ENCODE results near the gene HTR3A.

DNA sequence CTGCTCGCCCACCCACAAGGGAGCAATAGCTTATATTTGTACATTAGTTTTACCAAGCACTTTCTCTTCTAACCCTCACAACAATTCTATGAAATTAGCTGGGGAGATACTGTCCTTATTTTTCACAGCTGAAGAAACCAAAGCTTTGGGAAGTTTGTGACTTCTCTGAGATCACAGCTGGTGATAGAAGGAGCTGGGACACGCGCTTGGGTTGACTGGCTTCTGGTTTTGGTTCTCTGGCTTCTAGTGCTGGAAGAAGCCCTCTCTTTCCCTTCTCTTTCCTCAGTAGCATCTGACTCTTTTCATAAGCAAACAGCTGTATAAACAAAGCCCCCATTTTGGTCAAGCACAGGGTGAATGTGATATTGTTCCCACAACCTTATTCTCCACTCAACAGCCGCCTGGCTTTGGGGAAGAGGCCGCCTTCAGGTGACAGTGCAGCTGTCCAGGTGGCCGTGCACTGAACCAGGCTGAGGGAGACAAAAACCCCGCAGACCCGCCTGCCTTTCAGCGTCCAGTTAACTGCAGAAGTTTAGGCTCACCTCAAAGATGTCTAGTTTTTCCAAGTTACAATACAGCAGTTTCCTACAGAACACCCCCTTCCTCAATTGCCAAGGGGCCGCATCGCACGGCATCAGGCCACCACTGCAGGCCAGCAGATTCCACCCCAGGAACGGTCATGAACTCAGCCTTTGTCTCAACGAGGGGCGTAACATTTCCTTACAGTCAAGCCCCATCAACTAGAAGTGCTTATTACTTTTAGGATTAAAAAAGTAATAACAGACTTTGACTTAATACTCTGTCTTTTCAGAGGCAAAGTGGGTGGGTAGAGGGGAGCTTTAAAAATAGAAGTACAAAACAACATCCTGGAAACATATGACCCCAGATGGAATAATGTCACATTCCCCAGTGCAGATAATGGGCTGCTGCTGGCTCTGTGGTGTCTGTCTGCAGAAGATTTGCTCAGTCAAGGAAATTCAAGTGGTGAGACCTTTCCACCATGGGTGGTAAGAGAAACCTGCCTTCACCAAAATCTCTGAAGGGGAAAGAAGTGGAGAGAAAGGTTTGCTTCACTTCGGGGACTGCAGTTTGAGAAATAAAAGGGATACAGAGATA is 36.5 kb downstream of the PPP2R1B start:
- PRO-cap = no peak

DNA sequence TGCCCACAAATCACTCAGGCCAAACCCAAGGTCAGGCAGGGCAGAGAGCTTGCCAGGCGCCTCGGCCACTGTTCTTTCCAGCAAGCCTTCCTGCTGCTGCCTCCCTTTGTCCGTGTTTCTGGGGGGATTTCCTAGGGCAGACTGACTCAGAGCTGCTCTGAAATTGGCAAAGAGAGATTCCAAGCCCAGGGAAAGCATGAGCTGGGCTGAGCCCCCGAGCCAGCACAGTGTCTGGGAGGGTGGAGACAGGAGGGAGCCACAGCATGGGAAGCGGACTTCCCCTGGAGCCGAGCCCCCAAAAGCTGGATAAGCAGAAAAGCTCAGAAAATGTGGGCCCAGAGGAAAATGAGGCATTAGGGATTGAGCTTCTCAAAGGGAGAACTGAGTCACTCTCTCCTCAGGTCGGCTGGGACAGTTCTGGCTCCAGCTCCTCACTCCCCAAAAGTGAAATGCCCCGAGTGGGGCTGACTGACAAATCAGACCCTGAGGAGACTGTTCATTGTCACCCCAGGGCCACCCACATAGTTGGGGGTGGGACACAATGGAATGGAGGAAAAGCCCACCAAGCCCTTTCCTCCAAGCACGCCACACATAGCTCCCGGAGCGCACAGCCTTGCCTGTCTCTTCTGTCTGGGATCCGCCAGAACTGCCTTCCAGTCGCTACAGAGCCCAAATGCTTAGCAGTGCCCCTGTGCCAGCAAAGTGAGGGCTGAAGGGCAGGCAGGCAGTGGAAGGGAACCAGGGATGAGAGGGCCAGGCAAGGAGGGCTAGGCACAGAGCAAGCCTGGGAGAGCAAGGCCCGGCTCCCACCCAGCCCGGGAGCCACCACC is 32.9 kb downstream of the PPP2R1B start:
- PRO-cap = bidirectional peak, plus-strand start at position 225 of the sequence, minus-strand start at position 143 of the sequence

DNA sequence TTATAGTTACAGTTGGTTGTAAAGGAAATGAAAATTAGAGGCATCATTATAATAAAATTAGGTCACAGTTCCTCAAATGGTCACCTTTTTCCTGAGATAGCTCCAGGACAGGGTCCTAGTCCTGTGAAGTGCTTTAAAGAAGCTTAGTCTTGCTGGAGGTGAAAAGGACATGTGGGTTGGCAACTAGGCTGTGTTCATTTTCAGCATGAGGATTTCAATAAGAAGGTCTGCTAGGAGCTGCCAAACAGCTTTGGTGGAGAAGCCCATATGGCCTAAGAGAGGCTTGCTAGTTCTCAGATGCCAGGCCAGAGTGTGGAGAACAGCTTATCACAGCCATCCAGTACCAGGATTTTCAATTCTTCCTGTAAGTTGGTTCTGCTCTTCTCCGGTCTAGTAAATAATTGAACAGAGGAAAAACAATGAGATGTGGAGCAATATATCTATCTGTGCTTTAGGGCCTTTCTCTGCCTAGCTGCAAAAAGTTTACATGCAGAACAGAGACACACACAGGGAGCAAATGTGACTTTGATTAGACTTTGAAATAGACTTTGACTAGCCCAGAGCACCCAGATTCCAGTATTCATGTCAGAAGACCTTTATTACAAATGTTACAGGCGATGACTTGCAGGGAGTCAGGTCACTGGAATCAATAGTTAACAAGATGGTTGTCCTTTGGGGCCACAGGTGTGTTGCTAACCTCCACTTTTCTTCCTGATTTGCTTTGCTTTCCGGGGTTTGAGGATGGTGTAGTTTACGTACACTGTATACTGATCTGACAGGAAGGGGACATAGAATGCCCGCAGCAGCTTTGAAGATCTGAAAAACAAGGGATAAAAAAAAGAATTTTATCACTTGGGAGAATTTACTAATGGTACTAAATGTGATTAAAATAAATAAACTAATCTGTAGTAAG is 19.8 kb upstream of the PPP2R1B start:
- PRO-cap = no peak

DNA sequence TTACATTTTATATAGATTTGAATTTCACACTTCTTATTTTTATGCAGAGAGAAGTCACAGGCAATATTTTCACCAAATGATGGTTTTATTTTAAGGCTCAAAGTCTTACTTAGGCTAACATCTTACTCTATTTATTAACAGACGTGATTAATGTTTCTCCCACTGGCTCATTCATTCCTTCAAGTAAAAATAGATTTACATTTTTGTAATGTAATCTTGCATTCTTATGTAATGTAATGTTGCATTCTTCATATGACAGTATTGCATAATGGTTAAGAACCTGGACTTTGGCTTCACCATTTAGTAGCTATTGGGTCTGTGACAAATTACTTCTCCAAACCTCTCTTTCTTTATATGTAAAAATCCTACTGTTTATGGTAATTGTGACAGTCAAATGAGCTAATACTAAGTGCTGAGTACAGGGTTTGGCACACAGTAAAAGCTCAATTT is 3.3 kb upstream of the DIXDC1 start:
- PRO-cap = no peak

- PRO-cap = no peak
Measured at GRCh38 chr11:112128758-112129279, 35.1 kb downstream of the IL18 start.

GRCh38 chr11:112195013-112195523 is 19.8 kb downstream of the BCO2 start:
- PRO-cap = no peak

DNA sequence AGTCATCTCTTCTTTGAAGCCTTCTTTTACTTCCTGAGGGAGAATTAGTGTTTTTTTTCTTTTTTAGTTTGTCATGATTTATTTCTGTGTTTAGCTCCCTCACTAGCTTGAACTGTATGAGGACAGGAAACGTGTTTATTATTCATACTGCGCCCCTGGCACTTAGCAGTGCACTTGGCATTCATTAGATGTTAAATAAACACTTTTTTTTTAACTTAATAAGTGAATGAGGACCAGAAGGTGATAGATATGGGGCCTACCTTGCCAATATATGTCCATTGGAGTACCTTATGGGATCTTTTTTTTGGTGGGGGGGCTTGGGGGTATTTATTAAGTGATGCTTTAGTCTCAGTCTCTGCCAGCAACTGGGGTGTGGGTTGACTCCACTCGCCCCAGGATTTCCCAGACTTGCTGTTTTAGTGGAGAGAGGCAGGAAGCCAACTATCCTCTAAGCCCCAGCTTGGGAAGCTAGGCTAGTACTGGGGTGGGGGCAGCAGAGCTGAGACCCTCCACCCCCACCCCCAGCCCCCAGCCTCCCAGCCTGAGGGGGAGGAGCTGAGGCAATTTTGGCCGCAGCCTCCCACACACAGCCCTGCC is 4.6 kb upstream of the PTS start:
- PRO-cap = no peak

- PRO-cap = no peak
Measured at GRCh38 chr11:112554368-112554668, 293.7 kb upstream of the PLET1 start.

DNA sequence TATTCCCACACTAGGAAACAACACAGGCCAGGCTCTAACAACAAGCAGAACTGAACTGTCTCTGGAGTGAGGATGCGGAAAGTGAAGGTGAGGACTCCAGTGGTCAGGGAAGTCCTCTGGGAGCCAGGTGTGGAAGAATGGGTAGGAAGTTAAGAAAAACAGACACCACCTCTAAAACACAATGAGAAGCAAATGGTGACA is 298.5 kb upstream of the PLET1 start:
- PRO-cap = no peak

GRCh38 chr11:112615815-112616433 is 345.3 kb upstream of the NCAM1 start:
- PRO-cap = no peak

- PRO-cap = no peak
Measured at GRCh38 chr11:112777157-112777935, 183.9 kb upstream of the NCAM1 start.

- PRO-cap = no peak
Measured at GRCh38 chr11:112950192-112950568, 11.0 kb upstream of the NCAM1 start.

- PRO-cap = no peak
Measured at GRCh38 chr11:112962133-112962722, 1.0 kb downstream of the NCAM1 start.

DNA sequence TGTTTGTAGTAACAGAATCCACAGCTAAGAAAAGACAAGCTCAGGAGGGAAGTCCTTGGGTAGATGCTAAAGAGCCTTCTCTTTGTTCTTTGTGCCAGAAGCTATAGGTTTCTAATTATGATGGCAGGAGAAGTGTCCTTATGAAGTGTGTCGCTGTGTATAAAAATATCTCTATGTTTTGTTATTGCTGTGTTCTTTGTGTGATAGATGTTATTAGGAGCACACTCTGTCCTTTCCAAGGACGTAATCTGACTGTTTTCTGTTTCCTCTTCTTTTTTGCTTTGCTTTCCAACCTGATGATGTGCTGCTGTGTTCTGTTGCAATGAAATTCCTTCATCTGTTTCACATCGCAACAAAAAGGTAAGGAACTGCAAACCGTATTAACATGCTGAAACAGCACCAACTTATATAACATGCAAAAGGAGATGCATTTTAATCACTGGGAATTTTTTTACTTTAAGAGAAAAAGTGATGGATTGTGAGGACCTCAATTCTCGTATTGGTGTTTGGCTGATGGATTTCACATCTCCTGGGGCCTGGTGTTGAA is 171.9 kb downstream of the NCAM1 start:
- PRO-cap = no peak

DNA sequence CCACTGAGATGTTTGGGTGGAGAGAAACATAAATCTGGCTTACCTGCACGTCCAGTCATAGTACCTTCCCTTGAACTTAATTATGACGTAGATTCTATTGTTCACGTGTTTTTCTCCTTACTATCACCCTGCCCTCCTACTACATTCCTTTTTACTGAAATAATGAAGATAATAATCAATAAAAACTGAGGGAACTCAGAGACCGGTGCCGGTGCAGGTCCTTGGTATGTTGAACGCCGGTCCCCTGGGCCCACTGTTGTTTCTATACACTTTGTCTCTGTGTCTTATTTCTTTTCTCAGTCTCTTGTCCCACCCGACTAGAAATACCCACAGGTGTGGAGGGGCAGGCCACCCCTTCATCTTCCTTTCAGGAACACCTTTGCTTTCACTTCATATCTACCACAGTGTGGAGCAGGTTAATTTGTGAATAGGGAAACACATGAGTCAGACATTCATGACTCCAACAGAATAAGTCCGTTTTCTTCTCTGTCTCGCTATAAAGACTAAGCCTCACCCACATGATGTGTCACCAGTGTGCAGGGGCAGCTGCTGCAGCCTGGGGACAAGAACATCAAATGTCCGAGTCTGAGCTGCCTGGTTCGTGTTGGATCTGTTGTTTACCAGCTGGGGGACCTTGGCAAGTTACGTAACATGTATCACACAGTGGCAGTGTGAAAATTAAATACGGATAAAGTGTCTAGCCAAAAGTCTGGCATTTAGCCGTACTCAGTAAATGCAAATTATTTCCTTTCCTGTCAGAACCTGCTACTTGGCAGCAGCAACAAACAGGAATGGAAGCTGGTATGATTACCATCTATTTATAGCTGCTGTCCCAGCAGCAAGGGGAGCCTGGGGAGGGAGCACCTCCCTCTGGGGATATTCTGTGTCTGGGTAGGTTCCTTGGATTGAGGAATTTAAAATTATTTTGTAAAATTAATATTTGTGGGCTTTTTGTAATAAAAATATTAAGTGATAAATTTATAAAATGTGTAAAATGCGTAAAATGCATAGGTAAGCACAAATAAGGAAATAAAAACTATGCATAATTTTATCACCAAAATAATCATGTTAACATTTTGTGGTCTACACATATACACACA is 1.5 kb upstream of the CLDN25 start:
- PRO-cap = no peak

- PRO-cap = no peak
Measured at GRCh38 chr11:113789984-113790277, 10.3 kb downstream of the CLDN25 start.

DNA sequence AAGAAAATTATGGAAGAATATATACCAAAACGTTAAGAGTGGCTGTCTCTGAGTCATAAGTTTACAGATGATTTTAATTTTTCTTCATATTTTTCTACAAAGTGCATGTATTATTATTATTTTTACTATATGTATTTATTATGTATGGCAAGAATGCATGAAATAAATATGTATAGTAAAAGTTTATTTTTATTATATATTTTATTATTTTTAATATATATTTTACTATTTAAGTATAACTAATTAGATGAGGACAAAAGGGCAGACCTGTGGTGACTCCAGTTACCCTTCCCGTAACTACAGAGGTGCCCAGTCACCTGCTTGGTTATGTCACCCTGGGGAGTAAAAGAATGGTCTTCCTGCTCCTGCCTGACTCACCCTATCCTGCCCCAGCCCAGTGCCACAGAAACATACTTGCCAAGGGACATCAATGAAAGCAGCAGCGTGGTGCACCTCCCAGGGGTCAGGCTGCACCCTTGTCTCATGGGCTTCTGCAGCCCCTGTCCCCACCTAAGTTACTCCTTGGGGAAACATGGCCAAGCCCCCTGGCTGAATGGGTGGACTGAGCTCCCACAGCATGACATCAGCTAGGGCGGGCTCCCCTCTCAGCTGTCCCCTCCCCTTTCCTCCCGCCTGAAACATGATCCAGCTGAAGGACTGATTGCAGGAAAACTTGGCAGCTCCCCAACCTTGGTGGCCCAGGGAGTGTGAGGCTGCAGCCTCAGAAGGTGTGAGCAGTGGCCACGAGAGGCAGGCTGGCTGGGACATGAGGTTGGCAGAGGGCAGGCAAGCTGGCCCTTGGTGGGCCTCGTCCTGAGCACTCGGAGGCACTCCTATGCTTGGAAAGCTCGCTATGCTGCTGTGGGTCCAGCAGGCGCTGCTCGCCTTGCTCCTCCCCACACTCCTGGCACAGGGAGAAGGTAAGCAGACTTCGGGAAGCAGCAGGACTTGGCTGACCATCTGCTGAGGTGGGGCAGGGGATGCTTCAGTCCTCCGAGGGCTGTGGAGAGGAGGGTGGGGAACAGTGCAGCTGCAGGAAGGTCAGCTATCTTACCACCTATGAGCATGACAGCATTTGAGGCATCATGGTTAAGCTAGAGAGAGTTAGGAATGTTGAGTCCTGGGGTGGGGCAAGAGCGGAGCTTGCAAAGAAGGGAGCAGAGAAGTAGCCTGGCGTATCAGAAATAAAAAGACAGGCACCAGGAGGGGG is at the start of gene HTR3A:
HTR3A (plus strand) TSS at position 636 of the 1,210 bp plus-strand sequence.
- PRO-cap = no peak

DNA sequence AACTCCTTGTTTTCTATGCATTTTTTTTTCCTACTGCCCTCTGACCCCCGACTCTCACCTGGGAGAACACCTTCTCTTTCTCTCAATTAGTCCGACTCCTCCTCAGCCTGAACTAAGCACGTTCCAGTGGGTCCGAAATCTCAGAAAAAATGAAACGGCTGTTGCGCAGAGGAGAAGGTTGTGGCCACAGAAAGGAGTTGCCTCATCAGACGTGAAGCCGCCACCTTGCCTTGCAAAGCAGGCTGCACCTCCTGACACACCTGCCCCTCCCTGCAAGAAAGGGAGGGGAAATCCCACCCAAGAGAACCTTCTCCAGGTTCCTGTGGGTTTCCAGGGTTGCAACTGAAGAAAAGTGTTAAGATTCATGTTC is 17.9 kb downstream of the ZBTB16 start:
- PRO-cap = no peak

DNA sequence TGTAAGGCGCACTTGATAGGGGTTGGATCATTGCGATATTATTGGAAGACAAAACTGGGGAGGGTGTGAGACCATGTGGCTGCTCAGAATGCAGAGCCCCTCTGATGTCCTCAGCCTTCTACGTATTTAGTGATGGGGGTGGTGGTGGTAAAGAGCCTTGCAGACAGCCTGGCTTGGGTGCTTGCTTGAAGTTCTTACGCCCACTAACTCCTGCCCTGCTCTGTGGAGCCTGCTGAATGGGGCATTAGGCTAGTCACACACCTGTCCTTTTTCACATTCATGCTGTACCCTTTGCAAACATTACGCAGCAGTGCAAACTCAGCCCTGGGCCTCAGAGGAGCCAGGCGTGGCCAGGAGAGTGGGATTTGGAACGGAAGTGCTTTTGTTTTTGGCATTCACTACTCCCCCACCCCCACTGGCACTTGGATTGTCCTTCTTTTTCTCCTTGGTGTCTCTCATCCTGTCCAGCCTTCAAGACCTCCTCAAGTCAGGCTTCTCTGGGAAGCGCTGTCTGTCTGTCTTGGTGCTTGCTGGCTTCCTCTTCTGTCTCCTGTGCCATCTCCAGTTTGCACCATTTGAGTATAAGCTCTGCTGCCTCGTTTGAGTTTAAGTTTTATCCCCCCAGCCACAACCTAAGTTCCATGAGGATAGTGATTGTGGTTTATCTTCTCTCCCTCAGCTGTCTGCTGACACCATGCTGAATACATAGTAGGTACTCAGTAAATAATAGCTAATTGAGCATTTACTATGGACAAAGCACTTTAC is 26.5 kb downstream of the ZBTB16 start:
- PRO-cap = no peak

DNA sequence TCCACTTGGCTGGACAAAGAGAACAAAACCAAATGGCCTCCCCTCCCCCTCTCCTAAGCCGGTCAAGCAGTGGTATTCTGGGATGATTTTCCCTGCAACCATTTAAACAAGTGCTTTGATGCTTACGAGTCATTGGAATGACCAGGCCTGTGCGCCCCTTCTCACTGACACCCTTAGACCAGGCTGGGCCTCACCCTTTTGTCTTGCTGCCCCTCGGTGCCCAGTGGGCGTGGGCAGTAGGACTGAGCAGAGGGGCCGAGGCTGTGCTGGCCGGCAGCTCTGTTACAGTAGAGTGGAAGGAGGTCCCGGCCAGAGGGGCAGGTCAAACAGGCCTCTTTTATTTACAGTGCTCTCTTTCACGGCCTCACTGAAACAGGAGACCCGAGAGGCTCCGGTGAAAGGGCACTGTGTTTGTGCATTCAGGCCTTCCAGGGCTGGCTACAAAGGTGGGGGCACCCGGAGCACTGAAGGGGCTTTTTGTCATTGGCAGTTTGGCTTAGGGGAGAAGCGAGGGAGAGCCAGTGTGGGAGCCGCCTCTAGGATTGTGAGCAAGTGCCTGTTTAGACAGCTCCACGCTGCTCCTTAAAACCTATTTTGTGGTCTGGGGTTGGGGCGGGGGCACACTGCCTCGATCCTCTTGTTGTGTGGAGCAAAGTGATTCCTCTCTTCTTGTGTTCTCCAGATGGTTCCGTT is 32.4 kb downstream of the ZBTB16 start:
- PRO-cap = no peak

Data from tibial artery (tissue), 1 donor.